Calu3 (cell line): ENCODE results near the genes ZBTB4, SAT2 and NAA38.

GRCh38 chr17:7478875-7479912 is at the start of gene ZBTB4:
Gene ZBTB4 (minus strand): TSS chr17:7479631.
- PRO-cap, result bidirectional peak, plus-strand start at chr17:7479335, minus-strand start at chr17:7479016; bidirectional peak, plus-strand start at chr17:7479454, minus-strand start at chr17:7479581; bidirectional peak, plus-strand start at chr17:7479783, minus-strand start at chr17:7479749

DNA sequence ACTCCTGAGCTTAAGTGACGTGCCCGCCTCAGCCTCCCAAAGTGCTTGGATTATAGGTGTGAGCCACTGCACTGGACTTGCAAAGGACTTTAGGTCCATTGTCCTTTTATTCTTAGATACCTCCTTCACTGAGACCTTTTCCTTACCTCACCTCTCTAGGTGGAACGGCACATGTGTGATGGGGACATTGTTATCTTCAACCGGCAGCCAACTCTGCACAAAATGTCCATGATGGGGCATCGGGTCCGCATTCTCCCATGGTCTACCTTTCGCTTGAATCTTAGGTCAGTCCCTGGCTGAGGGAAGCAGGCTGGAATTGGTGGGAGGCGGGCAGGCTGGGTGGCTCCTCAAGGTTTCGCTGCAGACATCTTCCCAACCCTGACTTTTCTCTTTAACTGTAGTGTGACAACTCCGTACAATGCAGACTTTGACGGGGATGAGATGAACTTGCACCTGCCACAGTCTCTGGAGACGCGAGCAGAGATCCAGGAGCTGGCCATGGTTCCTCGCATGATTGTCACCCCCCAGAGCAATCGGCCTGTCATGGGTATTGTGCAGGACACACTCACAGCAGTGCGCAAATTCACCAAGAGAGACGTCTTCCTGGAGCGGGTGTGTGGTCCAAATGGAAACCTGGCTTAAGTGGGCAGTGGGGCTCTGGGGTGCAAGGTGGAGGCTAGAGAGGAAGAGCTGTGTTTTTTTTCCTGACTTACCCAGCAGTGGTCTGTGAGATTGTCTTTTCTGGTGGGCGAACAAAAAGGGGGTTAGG is 17.8 kb downstream of the SLC35G6 start:
- PRO-cap, result no peak

DNA sequence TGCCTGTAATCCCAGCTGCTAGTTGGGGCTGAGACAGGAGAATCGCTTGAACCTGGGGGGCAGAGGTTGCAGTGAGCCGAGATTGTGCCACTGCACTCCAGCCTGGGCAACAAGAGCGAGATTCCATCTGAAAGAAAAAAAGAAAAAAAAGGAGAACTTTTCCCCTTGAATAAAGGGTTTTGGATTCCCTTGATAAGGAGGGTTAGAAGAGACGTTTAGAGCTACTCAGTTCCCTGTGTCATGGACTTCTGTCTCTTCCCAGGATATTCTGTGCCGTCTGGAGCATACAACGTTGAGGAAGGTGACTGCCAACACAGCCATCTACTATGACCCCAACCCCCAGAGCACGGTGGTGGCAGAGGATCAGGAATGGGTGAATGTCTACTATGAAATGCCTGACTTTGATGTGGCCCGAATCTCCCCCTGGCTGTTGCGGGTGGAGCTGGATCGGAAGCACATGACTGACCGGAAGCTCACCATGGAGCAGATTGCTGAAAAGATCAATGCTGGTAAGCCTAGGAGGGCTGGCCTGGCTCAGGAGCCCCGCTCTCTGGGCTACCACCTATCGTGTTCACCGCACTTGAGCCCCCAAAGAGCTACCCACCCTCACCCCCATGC is 27.5 kb downstream of the SLC35G6 start:
- PRO-cap, result no peak

DNA sequence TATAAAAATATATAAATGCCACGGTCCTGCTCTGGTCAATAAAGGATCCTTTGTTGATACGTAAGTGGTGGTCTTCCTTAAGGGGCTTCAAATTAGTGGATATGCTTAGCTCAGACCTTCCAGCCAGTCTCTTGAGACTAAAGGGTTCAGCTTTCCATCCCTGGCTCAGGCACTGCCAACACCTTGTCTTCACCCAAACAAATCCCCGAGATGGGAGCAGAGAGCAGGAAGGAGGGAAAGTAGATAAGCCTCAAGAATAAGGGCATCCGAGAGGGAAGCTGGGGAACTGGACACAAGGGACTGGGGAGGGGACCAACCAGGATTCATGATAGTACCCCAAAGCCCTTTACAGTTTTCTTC is 739 bp upstream of the EIF4A1 start:
- PRO-cap, result no peak

- PRO-cap, result no peak
These were observed 2.1 kb upstream of the CD68 start for GRCh38 chr17:7576964-7578103.

DNA sequence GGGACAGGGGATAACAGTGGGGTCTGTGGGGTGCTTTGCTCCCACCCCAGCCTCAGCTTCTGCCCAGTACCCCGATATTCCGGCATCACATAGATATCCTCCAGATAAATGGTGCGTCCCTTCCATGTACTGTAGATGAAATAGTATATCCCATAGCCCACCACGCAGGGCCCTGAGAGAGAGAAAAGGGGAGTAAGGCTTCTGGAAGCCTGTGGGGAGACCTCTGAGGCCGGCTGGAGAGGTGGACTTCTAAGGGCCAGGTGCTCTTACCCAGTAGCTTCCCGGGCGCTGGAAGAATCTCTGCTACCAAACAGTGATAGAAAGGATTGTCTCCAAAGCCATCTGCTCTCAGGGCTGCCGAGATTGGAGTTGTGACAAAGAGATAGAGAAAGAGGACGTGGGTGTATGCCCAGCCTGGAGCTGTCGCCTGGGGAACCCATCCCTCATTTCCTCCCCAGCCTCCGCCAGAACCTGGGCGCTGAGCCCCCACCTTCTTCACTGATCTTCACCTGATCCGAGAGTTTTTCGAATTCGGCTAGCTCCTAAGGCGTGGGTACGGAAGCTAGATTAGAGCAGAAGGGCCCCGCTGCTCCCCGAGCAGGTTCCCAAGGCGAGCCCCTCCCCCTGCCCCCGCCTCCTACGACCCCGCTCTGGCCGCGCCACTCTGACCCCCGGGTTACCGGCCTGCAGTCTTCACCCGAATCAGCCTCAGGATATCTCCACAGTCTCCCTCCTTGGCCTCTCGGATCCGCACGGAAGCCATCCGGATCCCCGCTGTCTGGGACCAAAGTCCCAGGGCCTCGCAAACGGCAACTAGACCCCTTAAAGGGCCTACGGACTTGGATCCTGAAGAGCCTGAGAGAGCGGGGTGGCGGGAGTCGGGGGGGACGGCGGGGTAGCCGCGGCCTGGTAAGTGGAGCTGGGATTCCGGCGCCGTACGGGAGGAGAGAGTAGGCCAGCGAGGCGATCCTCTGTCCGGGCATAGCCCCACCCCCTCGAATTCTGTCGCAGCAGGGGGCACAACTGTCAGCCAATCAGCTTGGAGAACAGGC is at the start of gene SAT2:
TSS of gene SAT2 (minus strand) at position 949 of the 1,052 bp plus-strand sequence.
- PRO-cap, result unidirectional peak, minus-strand start at position 989 of the sequence

DNA sequence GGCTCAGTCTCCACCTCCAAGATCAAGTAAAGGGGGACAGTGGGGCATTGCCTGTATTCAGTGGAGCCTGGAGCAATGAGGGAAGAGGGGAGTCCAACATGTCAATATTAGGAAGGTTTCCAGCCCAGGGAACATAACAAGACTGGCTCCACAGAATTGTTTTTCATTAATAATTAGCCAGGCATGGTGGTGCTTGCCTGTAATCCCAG is 2.0 kb downstream of the SHBG start:
- PRO-cap, result no peak

DNA sequence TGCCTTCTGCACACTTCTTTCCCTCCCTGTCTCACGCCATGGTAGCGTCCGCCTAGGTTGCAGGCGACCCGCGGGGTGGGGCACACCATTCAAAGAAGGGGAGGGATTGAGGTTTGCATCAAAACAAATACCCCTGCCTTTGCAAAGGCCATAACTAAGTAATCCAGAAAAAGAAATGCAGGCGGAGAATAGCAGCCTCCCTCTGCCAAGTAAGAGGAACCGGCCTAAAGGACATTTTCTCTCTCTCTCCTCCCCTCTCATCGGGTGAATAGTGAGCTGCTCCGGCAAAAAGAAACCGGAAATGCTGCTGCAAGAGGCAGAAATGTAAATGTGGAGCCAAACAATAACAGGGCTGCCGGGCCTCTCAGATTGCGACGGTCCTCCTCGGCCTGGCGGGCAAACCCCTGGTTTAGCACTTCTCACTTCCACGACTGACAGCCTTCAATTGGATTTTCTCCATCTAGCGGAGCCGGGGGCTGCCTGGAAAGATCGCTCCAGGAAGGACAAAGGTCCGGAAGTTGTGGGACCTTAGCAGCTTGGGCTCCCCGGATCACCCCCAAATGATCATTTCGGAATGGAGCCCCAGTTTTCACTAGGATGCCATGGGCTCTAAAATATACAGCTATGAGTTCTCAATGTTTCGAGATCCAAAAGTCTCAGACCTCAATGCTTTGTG is 790 bp downstream of the TP53 start:
- PRO-cap, result bidirectional peak, plus-strand start at position 92 of the sequence, minus-strand start outside the sequence; unidirectional peak, plus-strand start at position 319 of the sequence

- PRO-cap, result bidirectional peak, plus-strand start at chr17:7838987, minus-strand start at chr17:7838858
These were observed 4.8 kb downstream of the KDM6B start for GRCh38 chr17:7838600-7839442.

GRCh38 chr17:7847147-7847794 is 7.6 kb upstream of the TMEM88 start:
- PRO-cap, result no peak

- PRO-cap, result no peak
These were observed 4.8 kb upstream of the TMEM88 start for GRCh38 chr17:7849833-7850686.

GRCh38 chr17:7856969-7857814 is at the start of gene NAA38:
Gene NAA38 (minus strand): TSS chr17:7857559.
- PRO-cap, result bidirectional peak, plus-strand start at chr17:7857055, minus-strand start at chr17:7857119; bidirectional peak, plus-strand start at chr17:7857223, minus-strand start at chr17:7857211; bidirectional peak, plus-strand start at chr17:7857316, minus-strand start at chr17:7857263; bidirectional peak, plus-strand start at chr17:7857718, minus-strand start at chr17:7857491

GRCh38 chr17:7882414-7883140 is 6.0 kb upstream of the CHD3 start:
- PRO-cap, result no peak

- PRO-cap, result unidirectional peak, plus-strand start at chr17:7884050
These were observed 4.8 kb upstream of the CHD3 start for GRCh38 chr17:7883648-7884283.

GRCh38 chr17:7888975-7890035 is 716 bp downstream of the CHD3 start:
- PRO-cap, result no peak

- PRO-cap, result no peak
These were observed 2.1 kb downstream of the CHD3 start for GRCh38 chr17:7890489-7891226.

- PRO-cap, result no peak
These were observed 13.1 kb downstream of the RNF227 start for GRCh38 chr17:7902699-7903694.

- PRO-cap, result bidirectional peak, plus-strand start at chr17:7916016, minus-strand start at chr17:7915727
These were observed 629 bp downstream of the RNF227 start for GRCh38 chr17:7915151-7916169.

- PRO-cap, result no peak
These were observed 841 bp upstream of the RNF227 start for GRCh38 chr17:7916914-7917345.

DNA sequence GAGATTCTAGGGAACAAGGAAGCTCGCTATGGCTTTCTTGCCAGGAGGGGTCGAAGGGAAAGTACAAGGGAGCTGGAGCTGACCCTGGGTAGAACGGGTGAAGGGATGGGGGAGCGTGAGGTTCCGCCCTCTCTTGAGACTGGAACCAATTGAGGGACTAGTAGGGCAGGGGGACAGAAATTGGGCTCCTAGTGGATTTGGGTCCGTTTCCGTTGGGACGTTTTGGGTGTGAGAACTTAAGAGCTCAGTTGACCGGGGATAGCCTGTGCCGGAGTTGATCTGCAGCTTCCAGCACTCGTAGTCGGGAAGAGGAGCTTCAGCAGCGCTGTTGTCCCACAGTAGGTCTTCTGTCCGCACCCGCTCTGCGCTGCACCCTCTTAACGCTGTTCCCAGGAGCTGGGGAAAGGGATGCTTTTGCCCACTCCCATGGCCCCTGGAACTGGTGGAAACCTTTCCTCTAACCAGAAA is 491 bp downstream of the CNTROB start:
- PRO-cap, result no peak